Left lobe of liver (tissue), 1 donor: ENCODE measurements around the genes RAB31 and APCDD1.

DNA sequence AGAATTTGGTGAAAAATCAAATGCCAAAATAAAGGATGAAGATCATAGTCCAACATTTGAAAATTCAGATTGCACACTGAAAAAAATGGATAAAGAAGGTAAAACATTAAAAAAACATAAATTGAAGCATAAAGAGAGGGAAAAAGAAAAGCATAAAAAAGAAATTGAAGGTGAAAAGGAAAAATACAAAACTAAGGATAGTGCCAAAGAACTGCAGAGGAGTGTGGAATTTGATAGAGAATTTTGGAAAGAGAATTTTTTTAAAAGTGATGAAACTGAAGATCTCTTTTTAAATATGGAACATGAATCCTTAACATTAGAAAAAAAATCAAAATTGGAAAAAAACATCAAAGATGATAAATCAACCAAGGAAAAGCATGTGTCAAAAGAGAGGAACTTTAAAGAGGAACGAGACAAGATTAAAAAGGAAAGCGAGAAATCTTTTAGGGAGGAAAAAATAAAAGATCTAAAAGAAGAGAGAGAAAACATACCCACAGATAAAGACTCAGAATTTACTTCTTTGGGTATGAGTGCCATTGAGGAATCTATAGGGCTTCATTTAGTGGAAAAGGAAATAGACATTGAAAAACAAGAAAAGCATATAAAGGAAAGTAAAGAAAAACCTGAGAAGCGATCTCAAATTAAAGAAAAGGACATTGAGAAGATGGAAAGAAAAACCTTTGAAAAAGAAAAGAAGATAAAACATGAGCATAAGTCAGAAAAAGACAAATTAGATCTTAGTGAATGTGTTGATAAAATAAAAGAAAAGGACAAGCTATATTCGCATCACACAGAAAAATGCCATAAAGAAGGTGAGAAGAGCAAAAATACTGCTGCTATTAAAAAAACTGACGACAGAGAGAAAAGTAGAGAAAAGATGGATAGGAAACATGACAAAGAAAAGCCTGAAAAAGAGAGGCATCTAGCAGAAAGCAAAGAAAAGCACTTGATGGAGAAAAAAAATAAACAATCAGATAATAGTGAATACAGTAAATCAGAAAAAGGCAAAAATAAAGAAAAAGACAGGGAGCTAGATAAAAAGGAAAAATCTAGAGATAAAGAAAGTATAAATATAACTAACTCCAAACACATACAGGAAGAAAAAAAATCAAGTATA, 79.1 kb upstream of the TWSG1 start:
- PRO-cap = no peak

GRCh38 chr18:9433502-9433893, 41.8 kb upstream of the RALBP1 start:
- PRO-cap = no peak

DNA sequence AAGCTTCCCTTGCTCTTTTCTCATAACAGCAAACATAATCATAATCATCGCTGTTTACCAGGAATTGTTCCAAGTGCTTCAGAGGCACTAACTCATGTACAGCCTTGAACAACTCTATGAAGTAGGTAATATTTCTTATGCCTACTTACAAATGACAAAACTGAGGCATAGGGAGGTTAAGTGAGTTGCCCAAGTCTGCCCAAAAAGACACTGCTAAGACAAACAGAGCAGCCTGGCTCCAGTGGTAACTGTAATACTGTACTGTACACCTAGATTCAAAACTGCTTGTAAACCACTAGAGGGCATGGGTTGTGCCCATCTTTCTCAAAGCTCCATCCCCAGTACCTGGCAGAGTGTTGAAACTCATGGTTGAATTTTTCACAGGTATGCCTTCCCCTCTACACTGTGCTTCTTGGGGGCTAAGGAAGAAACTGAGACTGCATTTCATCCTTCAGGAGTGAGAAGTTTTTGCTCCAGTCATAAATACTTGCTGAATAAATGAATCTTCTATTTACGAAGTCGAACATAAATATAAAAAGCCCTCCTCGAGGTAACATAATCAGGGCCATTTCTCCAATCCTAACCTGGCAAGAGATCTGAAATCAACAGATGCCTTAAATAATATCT, 2.1 kb downstream of the PPP4R1 start:
- PRO-cap = no peak

GRCh38 chr18:9707855-9708543, at the start of gene RAB31:
Gene RAB31 (plus strand): TSS chr18:9708301.
- PRO-cap = bidirectional peak, plus-strand start at chr18:9708303, minus-strand start at chr18:9708052

DNA sequence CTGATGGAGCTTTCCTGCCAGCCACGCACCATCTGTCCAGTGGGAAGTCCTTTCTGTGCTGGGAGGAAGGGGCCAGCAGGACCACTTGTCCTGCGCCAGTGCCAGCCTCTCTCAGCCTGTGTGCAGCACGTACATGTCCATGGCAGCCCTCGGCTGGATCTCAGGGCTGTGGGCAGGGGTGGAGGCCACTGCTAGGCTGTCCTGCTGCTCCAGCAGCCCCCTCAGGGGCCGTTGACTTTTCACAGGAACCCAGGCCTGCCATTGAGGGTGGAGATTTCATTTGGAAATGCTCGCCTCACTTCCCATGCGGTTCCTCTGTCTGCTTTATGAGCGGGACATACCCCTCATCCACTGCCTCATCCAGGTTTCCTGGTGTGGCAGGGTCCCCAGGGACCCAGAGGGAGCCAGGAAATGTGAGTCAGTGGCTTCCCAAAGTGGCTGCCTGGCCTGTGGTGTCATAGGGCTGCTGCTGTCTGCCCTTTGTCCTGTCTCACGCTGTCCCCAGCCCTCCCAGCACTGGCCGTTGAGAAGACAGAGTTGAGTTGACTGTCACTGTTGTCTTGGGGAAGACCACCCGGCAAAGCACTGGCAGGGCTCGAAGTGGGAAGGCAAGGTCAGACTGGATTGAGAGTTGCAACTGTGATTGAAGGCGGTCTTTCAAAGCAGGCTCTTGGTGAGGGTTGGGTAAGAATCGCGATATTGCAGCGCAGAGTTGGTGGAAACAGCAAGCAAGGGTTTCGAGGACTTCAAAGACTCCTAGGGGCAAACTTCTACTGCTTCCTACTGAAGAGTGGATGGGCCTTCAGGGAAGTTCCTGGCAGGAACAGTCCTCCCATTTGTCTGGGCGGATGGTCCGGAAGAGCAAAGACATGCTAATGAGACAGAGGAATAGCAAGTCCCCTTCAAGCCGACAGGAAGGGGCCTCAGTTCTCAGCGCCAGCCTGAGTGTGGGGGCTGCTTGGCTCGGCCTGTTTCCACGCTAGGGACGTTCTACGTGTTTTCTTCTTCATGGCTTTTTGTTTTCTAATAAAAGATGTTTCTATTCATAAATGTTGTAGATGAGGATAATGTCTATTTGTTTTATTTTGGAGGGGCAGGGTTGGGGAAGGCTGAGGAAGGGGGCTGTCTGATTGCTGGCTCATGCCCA, 33.8 kb downstream of the RAB31 start:
- PRO-cap = no peak

- PRO-cap = no peak
These were observed 36.4 kb downstream of the RAB31 start for GRCh38 chr18:9744473-9745005.

DNA sequence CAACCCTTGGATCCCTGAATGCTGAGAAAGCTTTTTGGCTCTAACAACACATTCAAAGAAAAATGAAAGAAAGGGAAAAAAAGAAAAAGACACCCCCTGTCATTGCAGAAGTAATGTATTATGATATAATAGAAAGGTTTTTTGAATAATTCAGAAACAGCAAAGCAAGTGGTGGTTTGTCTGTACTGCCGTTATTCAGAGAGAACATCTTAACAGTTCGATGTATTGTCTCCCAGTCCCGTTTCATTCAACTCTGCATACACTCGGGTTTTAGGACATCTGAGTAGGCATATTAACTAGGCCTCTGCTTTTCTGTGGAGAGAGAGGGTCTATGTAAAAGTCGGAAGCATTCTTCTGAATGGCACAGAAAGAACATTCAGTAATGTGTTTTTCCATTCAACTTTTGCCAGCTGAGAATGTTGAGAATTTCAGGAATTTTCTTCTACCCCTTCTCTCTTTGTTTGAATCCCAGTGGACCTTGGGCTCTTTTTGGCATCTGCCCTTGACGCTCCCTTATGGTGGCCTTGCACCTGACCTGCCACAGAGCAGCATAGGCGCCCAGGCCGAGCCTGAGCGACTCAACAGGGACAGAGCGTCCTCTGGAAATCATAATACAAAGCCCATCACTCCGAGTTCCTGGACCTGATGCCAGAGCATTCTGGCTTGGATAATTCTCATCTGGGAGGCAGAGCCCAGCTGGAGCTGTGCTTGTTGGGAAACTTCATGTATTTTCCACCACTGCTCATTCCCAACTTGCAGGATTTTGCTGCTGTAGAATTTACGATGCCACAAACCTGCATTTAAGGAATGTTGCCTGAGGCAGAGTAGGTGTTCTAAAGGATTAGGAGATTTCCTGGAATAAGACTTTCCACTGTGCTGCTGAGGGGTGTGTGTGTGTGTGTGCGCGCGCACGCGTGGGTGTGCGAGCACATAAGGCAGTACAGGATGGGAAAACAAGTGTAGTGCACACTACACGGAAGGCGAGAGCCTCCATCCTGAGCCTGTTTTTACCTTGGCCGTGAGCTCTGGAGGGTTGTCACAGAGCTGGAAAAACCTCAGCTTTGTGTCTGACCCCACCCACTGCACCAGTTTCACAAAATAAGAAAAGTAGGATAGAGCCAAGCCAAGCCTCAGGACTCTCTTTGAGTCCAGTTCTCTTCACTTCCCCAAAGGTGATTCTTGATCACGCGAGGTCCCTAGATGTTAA, 77.2 kb upstream of the TXNDC2 start:
- PRO-cap = no peak

GRCh38 chr18:9810889-9811441, 74.8 kb upstream of the TXNDC2 start:
- PRO-cap = no peak

- PRO-cap = no peak
These were observed 47.4 kb upstream of the TXNDC2 start for GRCh38 chr18:9837898-9839229.

DNA sequence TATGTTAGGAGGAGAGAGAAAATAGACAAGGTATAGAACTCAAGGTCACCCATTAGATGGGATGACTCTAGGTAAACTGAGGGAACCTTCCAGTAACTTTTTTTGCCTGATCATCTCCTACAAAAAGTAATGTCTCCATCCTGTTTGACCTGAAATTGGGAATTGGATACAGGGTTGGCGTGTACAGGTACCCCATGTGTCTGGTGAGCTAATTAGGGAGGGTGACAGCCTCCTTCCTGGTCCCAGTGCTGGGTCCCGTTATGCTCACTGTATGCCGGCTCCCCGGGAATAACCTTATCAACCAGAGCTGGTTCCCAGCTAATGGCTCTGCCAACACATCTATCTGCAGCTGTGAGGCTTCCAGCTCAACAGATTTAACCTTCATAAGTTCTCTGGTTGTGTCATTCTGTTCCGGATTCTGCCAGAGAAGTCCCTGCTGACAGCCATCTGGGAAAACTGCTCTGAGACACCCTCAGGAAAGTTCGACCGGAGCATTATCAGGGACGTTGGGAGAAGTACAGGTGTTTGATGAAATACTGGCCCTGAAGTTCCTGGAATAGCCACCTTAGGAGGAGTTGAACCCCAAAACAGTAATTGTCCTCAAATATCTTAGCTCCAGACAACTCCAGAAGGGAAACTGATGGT, 39.7 kb upstream of the TXNDC2 start:
- PRO-cap = no peak

DNA sequence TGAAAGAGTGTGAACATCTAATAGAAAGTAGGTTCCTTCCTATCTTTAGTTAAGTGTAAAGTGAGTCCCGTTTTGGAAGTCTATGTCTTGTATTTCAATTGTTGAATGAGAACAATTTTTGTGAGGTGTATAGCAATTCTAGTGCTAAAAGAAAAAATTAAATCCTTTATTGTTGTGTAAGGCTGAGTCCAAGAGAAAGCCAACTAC, 1.6 kb downstream of the VAPA start:
- PRO-cap = no peak

DNA sequence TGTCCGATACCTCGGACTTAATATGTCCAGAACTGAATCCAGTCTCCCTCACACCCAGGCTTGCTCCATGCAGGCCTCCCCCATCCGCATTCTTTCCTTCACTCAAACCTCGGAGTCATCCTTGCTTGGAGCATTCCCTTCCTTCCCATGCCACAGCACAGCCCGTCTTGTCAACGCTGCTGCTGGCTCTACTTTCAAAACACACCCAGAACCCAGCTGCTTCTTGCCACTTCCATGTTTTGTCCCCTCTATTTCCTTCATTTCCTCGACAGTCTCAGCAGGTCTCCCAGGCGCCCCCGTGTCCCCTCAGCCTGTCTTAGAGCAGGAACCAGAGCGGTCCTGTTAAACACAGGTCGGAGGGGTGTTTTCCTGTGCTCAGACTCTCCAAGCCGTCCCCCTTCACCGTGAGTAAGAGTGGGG, 54.4 kb downstream of the VAPA start:
- PRO-cap = no peak

DNA sequence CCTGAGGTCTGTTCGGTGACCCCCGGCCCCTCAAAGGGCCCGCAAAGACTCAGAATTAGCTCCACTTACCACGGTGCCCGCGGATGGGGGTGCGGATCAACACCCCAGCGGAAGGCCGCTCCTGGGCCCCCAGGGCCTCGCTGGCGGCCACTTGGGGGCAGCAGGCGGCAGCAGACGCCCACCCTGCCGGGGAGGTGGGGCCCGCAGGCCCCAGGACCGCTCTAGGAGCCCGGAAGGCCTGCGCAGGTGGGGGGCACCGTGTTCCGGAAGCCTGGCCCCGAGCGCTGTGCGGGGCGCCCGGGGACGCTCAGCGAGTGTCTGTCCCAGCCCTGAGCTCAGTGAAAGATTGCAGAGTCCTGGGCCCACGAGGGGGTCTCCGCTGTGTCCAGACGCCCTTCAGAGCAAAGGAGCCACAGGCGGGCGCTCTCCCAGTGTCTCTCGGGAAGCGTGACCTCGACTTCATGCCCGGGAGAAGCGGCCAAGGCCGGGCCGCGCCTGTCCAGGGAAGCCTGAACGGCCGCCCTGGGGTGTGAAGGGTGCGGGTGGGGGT, 118.7 kb downstream of the VAPA start:
- PRO-cap = no peak

- PRO-cap = bidirectional peak, plus-strand start at chr18:10454603, minus-strand start at chr18:10454374
These were observed at the start of gene APCDD1 for GRCh38 chr18:10454011-10454796. Gene APCDD1 (plus strand): TSS chr18:10454635.

GRCh38 chr18:10476274-10476603, 21.8 kb downstream of the APCDD1 start:
- PRO-cap = no peak

DNA sequence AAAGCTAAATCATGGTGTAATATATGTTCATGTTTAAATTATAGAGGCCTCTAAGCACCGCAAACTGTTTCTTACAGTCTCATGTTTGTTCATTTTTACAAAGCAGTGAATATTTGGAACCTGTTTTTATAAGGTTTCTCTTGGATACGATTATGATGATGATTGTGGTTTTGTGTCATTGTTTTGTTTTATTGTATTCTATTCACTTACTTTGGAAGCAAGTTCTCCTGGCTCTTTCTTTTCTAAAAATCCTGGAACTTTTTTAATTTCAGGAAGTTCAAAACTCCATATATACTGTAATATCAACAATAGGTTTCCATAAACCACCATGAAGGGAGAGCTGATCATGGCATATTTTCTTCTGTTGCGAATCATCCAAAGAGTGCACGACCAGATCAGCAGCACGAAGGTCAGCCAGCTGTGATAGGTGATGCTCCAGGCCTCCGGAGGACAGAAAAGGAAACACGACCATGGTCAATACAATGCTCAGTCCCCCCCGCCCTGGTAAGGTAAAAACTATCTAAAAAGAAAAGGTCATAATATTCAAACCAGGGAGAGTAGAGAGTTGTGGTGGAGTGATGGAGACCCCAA, 268.8 kb downstream of the NAPG start:
- PRO-cap = no peak

- PRO-cap = unidirectional peak, minus-strand start at chr18:11121664
These were observed 27.8 kb downstream of the PIEZO2 start for GRCh38 chr18:11121608-11121862.

DNA sequence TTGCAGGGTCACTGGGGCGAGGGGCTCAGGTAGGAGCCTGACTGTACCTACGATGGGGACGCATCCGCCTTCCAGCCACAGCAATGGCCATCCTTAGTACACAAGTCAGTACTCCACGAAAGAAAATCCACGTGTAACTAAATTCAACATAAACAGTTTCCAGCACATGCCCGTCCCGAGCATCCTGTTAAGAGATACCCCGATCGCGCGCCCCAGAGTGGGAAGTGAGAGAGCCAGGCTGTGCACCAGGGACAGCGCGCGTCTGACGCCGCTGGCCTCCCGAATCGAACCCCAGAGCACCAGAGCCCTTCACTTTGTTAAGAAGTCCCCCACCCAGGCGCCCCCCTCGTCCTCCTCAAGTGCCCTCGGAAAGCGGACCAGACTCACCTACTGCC, 1.2 kb downstream of the PIEZO2 start:
- PRO-cap = no peak

- PRO-cap = no peak
These were observed 62.2 kb downstream of the GNAL start for GRCh38 chr18:11751278-11751721.

- PRO-cap = no peak
These were observed 37.7 kb upstream of the CHMP1B start for GRCh38 chr18:11813613-11813894.